ENCODE measurements around the genes VDAC2 and KCNMA1.

GRCh38 chr10:75207952-75208703 lies 2.5 kb upstream of the VDAC2 start:
- PRO-cap, 3 experiments: no peak in any of the 3 experiments
- RAMPAGE, long total RNA, 2 experiments: no peak in any of the 2 experiments
- RRBS: no CpG with 5 or more reads among the region's 7 CpGs

- PRO-cap, 3 experiments: peak in 3 of 3 experiments; most common plus-strand start chr10:75210101 (in 2); most common minus-strand start chr10:75210047 (in 2)
- RAMPAGE, long total RNA, 2 experiments: start-site peak on the plus strand in 2 of 2 experiments, at chr10:75210486-75210862 at its widest, 106 to 1,524 reads per replicate; start-site peak on the minus strand in 2 of 2 experiments, at chr10:75210445-75210514 at its widest, 10 to 16 reads per replicate
- RRBS: 1% methylated on average over 19 of the region's 94 CpGs
Observed at GRCh38 chr10:75209640-75210914, at the start of gene VDAC2. VDAC2 (plus strand) TSS chr10:75210796.

GRCh38 chr10:75210915-75211201 lies 262 bp downstream of the VDAC2 start:
- PRO-cap, 3 experiments: peak in 2 of 3 experiments; most common plus-strand start chr10:75211034 (in 1); most common minus-strand start chr10:75211072 (in 2)
- RAMPAGE, long total RNA, 2 experiments: no peak in any of the 2 experiments
- RRBS: 2% methylated on average over 9 of the region's 33 CpGs

- PRO-cap, 3 experiments: peak in 3 of 3 experiments; most common plus-strand start chr10:75295091 (in 2); most common minus-strand start chr10:75294979 (in 1)
- RAMPAGE, long total RNA, 2 experiments: no peak in any of the 2 experiments
- RRBS: 1% methylated on average over 32 of the region's 58 CpGs
Observed at GRCh38 chr10:75294461-75295259, 58.9 kb upstream of the COMTD1 start.

DNA sequence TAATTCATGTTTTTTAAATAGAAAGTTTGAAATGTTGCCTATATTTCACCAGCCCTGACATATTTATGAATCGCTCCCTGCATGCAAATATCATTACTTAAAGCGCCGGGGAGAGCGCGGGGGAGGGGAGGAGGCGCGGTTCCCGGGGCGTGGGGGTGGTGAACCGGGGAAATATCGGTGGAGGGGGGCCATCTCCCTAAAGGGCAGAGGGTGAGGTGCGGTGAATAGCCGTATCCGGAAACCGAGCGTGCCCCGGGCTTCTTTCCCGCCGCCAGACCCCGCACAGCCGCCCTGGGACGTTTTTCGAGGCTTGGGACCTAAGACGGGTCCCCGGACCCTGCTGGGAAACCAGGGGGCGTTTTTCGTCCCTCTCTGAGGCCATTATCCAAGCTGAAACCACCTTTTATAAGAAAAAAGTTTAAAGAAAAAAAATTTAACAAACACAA lies 7.0 kb upstream of the ZNF503 start:
- PRO-cap, 3 experiments: no peak in any of the 3 experiments
- RAMPAGE, long total RNA, 2 experiments: no peak in any of the 2 experiments
- RRBS: 4% methylated on average over 20 of the region's 27 CpGs

DNA sequence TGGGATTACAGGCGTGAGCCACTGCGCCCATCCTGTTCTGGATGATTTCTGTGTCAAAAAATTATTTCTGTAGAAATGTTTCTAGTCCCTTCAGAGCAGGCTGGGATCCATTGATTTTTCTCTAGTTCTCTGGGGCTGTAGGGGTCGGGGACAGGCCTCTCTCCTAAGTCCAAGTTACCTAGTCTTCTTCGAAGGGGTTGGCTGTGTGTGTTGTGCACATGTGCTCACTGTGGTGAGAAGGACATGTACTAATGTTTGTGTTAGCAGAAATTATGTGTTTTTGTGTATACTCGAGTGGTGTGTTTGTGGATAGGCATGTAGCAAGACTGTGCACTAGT lies 32.6 kb downstream of the LRMDA start:
- PRO-cap, 3 experiments: no peak in any of the 3 experiments
- RAMPAGE, long total RNA, 2 experiments: no peak in any of the 2 experiments
- RRBS: no CpG with 5 or more reads among the region's 5 CpGs

DNA sequence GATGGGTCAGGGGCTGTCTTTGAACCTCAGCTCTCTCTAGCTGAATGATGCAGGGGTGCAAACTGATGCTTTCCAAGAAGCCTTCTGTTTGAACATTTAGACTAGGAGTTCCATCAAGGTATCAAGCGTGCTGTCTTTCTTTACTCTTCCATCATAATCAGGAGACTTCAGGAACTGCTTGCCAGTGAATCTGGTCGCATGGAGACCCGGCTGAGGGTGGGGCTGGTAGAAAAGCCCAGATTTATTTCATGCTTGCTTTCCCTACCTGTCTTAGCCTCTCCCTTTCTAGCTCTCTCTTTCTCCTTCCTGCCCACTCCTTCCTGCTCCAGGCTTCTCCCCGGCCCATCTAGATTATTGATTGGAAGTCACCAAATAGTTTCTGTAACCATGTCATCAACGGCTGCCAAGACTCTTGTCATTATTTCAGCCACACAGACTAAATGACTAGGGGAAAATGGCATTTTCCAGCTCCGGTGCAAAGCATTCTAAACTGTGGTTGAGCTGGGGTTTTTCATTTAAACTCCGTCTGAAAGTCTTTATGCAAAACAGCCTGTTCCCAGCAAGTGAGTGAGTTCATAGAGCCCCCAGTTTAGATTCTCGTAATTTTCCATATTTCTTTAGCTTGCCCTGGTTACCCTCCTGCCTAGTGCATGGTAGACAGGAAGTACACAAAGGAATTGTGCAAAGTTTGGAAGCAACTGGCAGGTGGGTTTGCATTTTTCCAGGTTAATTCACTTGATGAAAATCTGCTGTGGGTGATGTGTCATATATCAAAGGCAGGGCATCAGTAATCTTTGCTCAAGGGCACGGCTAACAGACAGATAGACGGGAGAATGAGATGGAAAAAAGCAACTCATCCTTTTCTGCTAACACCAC lies 332.7 kb downstream of the LRMDA start:
- PRO-cap, 3 experiments: no peak in any of the 3 experiments
- RAMPAGE, long total RNA, 2 experiments: no peak in any of the 2 experiments
- RRBS: no CpG with 5 or more reads among the region's 10 CpGs

- PRO-cap, 3 experiments: no peak in any of the 3 experiments
- RAMPAGE, long total RNA, 2 experiments: no peak in any of the 2 experiments
- RRBS: no CpG with 5 or more reads among the region's 3 CpGs
Observed at GRCh38 chr10:75779328-75780088, 348.1 kb downstream of the LRMDA start.

DNA sequence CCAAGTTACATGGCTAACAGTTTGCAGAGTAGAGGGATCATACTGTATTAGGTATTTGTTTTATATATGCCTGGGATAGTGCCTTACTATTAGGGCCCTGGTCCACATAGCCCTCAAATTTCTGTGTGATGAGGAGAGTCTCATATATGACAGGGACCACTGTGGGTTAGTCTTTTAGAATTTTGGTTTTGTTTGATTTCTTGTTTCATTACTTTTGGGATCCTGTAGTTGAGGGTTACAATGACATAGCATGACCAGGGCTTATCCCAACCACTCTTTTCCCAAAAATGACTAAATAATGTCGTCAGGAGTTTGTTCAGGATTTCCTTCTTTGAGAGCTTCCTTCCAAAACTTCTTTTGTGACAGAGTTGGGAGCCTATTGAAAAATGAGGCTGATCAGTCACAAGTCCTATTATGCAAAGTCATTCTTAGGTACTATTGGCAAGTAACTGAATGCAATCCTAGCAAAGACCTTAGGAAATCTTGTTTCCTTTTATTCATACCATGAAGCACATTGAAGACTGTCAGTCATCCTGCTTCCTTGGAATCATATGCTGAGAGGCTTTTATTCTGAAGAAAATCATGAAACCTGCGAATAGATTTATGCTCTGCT lies 498.2 kb downstream of the LRMDA start:
- PRO-cap, 3 experiments: peak in 1 of 3 experiments; most common minus-strand start position 289 of the sequence (in 1)
- RAMPAGE, long total RNA, 2 experiments: no peak in any of the 2 experiments
- RRBS: no CpG with 5 or more reads among the region's 2 CpGs

- PRO-cap, 3 experiments: no peak in any of the 3 experiments
- RAMPAGE, long total RNA, 2 experiments: no peak in any of the 2 experiments
- RRBS: no CpG with 5 or more reads among the region's 19 CpGs
Observed at GRCh38 chr10:76033099-76034303, 602.1 kb downstream of the LRMDA start.

DNA sequence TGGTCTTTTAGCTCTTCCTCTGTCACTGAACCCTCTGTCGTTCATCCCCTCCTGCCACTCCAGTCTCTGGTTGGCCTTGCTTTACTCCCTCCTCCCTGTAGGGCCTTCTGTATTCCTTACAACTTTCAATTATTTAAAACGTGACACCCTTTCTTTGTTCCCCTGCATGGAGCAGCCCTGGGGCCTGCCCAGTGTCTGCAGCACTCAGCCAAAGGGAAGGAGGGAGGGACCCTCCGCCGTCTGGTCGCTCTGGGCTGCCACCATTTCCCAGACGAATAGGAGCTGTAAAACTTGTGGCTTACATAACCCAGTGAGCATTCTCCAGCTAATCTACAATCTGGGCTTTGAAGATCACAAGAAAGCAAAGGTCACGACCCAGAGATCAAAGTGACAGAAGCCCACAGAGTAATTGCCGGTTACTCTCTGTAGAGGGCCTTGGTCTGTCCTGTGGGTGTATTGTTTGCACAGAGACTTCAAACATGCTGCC lies 619.5 kb downstream of the LRMDA start:
- PRO-cap, 3 experiments: no peak in any of the 3 experiments
- RAMPAGE, long total RNA, 2 experiments: no peak in any of the 2 experiments
- RRBS: 100% methylated on average over 1 of the region's 8 CpGs

GRCh38 chr10:76436184-76436631 lies 1004.8 kb downstream of the LRMDA start:
- PRO-cap, 3 experiments: no peak in any of the 3 experiments
- RAMPAGE, long total RNA, 2 experiments: no peak in any of the 2 experiments
- RRBS: no CpG with 5 or more reads among the region's 4 CpGs

DNA sequence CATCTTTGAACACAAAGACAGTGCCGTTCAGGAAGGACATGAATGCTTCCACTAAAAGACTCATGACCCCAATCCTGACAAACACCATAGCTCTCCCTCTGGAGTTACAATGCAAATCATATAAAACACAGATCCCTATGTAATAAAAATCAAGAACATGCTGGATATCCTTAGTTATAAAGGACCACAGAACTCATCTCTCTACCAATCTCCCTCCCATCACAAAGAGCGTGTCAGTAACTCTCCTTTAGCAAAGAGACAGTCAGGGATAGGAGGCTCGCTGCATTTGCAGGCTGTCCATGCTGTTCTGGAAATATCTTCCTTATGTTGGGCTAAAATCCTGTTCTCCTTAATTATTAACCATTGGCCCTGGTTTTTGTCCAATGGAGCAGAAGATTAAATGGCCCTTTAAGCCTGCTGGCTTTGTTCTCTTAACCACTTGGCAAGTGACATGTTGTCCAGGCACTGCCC lies 700.7 kb downstream of the KCNMA1 start:
- PRO-cap, 3 experiments: no peak in any of the 3 experiments
- RAMPAGE, long total RNA, 2 experiments: no peak in any of the 2 experiments
- RRBS: no CpG with 5 or more reads among the region's 3 CpGs

DNA sequence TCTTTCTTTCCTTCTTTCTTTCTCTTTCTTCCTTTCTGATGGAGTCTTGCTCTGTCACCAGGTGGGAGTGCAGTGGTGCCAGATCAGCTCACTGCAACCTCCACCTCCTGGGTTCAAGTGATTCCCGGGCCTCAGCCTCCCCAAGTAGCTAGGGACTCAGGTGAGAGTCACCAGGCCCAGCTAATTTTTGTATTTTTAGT lies 486.5 kb downstream of the KCNMA1 start:
- PRO-cap, 3 experiments: no peak in any of the 3 experiments
- RAMPAGE, long total RNA, 2 experiments: no peak in any of the 2 experiments
- RRBS: no CpG with 5 or more reads among the region's 1 CpG

DNA sequence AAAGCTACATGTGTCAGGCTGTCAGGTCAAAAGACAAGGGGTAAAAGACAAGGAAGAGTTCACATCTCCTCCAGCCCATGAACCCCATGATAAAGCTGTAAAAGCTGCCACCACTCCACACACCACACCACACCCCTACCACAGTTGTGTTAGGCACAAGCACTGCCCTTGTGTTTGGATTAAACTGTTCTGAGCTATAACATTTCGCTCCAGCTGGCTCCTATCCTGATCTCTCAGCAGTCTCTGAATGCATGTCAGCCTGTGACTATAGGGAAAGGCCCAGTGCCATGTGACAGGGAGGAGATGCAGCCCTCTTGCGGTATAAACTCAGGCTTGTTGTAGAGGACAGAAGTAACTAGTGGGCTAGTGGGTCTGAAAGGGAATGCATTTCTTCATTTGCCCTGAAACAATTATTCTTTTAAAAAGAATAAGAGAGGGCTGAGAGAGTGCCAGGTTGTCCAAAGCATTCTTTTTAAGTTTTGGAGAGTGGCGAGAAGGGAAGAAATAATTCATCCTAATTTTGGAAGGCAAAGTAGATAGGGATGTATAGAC lies 394.5 kb downstream of the KCNMA1 start:
- PRO-cap, 3 experiments: no peak in any of the 3 experiments
- RAMPAGE, long total RNA, 2 experiments: no peak in any of the 2 experiments
- RRBS: no CpG with 5 or more reads among the region's 3 CpGs

- PRO-cap, 3 experiments: no peak in any of the 3 experiments
- RAMPAGE, long total RNA, 2 experiments: no peak in any of the 2 experiments
- RRBS: no CpG with 5 or more reads among the region's 2 CpGs
Observed at GRCh38 chr10:77387476-77387845, 250.1 kb downstream of the KCNMA1 start.

DNA sequence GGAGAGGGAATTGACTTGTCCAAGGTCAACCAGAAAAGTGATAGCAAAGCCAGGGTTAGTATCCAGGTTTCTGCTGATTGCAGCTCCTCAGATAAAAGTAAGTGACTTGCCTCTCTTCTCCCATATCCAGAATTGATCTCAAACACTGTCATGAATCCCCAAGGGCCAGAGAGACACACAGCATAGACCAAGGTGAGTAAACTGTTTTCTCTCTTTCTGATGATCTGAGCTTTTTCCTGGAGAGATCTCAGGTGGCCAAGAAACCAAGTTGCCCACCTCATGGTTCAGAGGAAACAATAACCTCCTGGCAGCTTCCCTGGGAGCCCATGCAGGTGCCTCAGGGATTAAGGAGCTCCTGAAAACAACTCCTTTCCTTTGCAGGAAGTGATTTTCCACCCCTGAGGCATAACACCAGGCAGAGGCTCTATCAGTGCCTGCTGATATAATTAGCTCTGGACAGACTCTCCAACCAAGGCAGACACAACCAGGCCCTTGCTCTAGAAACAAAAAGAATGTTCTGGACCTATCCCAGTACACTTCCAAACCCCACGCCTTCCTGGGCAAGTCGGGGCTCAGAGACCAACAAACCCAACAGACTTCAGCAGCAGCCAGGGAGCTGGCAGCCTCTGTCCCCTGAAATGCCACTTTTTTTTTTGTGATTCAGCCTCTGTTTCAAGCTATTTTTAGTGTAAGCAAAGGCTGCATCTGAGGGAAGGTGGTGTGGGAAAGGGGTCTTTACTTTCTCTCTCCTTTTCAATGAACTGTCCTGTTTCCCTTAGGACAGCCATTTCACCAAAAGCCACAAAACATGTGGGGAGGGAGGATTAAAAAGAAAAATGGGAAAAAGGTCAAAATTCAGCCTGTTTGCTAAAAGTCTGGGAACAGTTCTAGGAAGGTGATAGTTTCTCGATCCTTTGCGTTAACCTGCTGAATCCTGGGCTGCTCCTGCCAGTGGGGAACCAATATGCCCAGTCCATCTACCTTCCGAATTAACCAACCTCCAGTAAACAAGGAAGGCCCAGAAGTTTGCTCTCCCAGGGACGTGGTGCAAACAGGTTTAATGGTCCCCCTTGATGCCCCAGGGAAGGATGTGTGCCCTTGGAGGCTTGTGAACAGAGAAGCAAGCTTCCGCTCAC lies 247.0 kb downstream of the KCNMA1 start:
- PRO-cap, 3 experiments: peak in 3 of 3 experiments; most common plus-strand start position 563 of the sequence (in 3)
- RAMPAGE, long total RNA, 2 experiments: no peak in any of the 2 experiments
- RRBS: no CpG with 5 or more reads among the region's 7 CpGs

- PRO-cap, 3 experiments: no peak in any of the 3 experiments
- RAMPAGE, long total RNA, 2 experiments: no peak in any of the 2 experiments
- RRBS: no CpG with 5 or more reads among the region's 9 CpGs
Observed at GRCh38 chr10:77467212-77467950, 170.2 kb downstream of the KCNMA1 start.

DNA sequence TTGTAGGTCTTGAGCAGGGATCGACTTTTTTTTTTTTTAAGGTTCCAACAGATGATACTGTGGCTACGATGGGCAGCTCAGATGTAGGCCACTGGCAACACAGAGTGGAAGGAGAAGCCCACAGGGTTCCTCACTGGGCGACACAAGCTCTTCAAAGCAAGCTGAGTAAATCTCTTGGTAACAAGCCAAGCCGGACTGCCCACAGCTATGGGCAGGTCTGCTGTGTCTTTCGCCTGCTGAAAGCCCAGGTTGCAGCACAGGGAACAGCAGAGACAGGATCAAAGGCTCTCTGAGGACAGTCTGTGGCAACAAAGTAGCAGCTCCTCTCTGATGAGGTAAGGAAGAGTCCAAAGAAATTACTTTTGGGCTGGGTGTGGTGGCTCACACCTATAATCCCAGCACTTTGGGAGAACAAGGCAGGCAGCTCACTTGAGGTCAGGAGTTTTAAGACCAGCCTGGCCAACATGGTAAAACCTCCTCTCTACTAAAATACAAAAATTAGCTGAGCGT lies 83.6 kb downstream of the KCNMA1 start:
- PRO-cap, 3 experiments: no peak in any of the 3 experiments
- RAMPAGE, long total RNA, 2 experiments: no peak in any of the 2 experiments
- RRBS: no CpG with 5 or more reads among the region's 6 CpGs

DNA sequence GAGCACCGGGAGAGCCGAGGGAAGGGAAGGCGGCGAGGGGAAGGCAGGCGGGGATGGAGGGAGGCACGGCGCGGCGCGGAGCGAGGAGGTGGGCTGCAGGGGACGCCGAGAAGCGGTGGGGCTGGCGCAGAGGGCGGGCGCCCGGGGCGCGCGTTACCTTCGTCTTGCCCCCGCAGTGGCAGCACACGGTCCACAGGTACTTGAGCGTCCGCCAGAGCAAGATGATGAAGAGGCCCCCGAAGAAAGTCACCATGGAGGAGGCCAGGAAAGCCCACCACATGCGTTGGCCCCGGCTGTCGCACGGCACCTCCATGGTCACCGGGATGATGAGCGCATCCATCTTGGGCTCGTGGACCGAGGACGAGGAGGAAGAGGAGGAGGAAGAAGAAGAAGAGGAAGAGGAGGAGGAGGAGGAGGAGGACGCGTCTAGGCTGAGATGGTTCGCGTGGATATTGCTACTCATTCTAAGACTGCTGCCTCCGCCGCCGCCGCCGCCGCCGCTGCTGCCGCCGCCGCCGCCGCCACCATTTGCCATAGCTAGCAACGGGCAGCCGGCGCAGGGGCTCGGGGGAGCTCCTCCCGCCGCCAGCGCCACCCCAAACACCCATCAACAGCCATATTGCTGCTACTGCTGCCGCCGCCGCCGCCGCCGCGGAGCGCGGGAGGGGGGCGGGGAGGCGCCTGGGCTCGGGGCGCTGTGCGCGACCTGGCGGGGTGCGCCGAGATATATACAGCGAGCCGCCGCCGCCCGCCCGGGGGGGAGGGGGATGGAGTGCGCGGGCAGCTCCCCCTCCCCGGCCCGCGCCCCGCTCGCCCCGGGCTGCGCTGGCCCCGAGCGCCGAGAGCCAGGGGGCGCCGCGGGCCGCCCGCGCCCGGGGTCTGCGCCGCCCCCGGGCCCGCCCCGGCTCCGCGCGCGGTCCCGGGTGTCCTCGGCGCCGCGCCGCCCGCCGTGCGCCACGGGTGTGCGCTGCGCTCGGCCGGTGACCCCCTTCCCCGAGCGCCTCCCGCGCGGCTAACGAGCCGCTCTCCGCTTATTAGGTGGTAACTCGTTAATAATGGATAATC lies at the start of gene KCNMA1:
Gene KCNMA1 (minus strand): TSS at position 701 of the 1,065 bp plus-strand sequence.
- PRO-cap, 3 experiments: peak in 3 of 3 experiments; most common plus-strand start position 755 of the sequence (in 2); most common minus-strand start position 530 of the sequence (in 3)
- RAMPAGE, long total RNA, 2 experiments: no peak in any of the 2 experiments
- RRBS: 1% methylated on average over 36 of the region's 134 CpGs

Data from testis (tissue), 5 donors.